Colon Carcinoma Metastatic in the Lung (tissue), 2 donors: ENCODE measurements around a stretch of chr1.

- PRO-cap, 2 experiments = no peak in any of the 2 experiments
Measured at GRCh38 chr1:230747725-230748681, 815 bp downstream of the CAPN9 start.

DNA sequence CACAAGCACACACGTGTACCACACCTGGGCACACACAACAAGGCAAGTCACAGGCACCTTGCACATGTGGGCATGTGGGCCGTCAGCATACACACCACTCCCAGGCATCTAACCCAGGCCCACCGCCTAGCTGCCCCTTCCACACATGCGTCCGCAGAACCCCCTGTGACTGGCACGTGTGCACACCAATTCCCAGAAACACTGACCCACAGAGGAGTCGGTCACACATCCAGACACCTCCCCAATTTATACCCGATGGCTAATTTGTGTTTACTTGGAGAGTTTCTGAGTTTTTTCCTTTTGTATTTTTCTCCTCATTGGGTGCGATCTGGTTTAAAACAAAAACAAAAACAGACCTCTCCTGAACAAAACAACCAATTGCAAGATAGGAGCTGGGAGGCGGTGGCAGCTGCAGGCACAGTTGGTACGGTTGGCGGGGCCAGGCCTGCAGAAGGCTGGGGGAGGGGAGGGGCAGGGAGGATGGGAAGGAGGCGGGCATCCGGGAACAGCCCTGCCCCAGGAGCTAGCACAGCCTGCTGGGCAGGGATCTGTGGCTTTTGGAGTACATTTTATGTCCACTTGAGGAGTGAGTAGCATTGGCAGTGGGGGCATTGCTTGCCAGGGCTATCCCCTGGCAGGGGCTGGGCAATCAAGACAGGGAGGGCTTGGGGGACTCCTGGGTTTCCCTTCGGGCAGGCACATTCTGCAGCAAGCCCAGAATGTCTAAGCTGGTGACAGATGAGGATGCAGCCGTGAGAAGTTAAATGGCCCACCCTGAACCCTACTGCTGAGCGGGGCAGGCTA is 5.1 kb downstream of the CAPN9 start:
- PRO-cap, 2 experiments = no peak in any of the 2 experiments

DNA sequence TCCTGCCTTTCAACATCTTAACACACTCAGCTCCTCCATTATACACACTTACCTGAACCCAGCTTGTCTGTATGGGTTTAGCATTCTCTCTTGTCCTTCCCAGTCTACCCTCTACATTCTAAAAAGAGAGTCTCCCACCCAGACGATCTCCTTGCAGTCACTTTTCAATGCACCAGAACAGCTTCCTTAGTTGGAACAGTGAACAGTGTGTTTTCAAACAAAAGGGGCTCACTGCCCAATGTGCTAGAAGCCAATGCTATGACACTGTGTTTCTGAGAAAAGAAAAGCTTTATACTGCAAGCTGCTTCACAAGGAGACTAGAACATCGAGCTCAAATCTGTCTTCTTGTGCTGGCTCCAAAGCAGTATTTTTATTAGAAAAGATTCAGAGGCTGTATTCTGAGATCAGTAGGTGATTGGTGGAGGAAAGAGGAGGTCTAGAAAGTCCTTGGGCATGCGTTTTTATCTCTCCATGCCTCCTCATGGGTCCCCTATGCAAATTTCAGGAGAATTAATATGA is 60.4 kb downstream of the C1orf198 start:
- PRO-cap, 2 experiments = no peak in any of the 2 experiments

- PRO-cap, 2 experiments = no peak in any of the 2 experiments
Measured at GRCh38 chr1:230824183-230824576, 44.1 kb downstream of the C1orf198 start.

GRCh38 chr1:230849329-230850282 is 18.7 kb downstream of the C1orf198 start:
- PRO-cap, 2 experiments = no peak in any of the 2 experiments

DNA sequence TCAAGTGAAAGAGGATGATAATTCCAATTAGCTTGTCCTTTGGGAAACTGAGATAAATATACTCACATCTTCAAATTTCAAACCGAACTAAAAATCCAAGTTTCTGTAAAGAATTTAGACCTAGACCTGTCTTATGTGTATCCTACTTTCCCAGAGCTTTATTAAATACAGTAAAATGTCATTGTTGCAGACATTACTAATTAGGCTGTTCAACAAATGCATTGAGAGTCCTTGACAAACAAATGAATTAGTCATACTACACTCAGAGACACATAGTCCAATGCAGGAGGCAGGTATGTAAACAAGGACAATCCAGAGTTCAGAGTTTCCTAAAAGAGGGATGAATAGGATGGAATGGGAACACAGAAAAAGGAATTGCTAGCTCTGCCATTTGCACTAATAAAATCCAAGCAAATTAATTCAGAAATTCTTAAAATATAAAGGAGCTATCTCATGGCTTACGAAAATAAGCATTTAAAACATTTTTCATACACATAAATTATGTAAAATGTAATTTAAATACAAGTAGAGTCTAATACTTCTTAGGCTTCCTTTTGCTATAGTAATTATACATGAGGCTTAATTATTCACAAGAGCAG is 1.6 kb upstream of the EGLN1 start:
- PRO-cap, 2 experiments = no peak in any of the 2 experiments

GRCh38 chr1:231529038-231529412 is 556 bp downstream of the TSNAX start:
- PRO-cap, 2 experiments = no peak in any of the 2 experiments

DNA sequence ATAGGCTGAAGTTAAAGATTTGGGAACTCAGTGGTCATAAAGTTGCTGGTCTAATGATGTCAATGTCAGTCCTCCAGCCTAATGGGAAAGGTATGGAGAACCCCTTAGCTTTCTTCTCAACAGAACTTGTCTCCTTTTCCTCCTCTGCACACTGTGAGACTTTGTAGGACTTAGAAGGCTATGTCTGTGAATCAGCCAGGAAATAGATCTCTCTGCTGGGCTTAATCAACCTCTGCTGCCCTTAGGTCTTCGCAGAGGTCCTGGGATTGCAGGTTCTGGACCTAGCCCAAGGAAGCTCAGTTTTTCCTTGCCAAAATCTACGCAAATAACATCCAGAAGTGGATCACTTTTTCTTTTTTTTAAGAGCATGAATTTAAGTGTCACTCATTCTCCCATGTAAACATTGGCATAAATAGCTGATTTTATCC is 24.9 kb upstream of the DISC1 start:
- PRO-cap, 2 experiments = no peak in any of the 2 experiments

DNA sequence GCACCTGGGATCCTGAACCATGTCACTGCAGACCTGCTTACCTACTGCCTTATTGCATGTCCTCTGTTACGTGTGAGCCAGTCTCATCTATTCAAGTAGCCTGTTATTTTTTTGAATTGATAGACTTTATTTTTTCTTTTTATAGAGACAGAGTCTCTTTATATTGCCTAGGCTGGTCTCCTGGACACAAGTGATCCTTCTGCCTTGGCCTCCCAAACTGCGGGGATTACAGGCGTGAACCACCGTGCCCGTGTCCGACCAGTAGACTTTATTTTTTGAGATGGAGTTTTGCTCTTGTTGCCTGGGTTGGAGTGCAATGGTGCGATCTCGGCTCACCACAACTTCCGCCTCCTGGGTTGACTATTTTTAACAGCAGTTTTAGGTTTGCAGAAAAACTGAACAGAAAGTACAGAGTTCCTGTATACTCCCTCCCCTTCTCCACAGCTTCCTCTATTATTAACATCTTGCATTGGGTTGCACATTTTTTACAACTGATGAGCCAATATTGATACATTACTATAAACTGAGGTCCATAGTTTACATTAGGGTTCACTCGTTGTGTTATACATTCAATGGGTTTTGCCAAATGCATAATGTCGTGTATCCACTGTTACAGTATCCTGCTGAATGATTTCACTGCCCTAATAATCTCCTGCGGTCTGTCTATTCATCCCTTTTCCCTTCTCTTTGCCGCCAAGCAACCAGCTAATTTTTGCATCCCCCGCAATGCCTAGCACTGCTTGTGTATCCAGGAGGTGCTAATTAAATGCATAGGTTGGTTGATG is 13.9 kb upstream of the DISC1 start:
- PRO-cap, 2 experiments = no peak in any of the 2 experiments

- PRO-cap, 2 experiments = no peak in any of the 2 experiments
Measured at GRCh38 chr1:231814243-231814809, 187.7 kb downstream of the DISC1 start.

DNA sequence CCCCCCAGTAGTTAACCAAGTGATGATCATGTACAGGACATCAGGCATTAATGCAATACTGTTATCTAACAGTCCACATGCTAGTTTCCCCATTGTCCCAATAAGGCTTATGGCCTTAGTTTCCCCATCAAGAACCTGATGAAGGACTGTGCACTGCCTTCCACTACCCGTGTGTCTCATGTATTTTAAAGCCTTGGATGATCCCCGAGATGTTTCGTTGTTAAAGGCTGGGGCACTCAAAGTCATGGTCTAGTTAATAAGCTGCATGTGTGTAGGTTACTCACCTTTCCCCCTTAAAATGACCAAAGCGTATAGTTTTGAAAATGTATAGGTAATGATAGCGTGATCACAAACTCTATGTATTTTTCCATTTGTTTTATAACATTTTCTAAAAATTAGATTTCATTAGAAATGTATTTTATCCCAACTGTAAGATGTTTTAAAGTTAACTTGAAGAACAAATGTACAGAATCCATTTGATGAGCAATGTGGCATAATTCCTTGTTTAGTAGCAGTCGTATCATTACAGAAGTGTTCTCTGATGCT is 195.0 kb downstream of the SIPA1L2 start:
- PRO-cap, 2 experiments = no peak in any of the 2 experiments

DNA sequence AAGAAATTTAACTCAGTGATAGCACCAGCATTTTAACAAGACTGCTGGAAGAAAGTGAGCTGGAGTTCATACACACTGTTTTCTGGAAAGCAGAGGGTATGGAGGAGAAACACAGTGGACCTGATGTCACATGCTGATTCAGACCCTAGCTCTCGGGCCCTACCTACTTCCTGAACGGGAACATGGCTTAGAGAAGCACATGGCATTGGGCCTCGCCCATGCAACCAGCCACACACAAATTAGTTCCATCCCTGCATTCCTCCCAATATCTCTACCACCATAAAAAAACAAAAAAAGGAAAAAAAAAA is 39.6 kb downstream of the SIPA1L2 start:
- PRO-cap, 2 experiments = no peak in any of the 2 experiments

DNA sequence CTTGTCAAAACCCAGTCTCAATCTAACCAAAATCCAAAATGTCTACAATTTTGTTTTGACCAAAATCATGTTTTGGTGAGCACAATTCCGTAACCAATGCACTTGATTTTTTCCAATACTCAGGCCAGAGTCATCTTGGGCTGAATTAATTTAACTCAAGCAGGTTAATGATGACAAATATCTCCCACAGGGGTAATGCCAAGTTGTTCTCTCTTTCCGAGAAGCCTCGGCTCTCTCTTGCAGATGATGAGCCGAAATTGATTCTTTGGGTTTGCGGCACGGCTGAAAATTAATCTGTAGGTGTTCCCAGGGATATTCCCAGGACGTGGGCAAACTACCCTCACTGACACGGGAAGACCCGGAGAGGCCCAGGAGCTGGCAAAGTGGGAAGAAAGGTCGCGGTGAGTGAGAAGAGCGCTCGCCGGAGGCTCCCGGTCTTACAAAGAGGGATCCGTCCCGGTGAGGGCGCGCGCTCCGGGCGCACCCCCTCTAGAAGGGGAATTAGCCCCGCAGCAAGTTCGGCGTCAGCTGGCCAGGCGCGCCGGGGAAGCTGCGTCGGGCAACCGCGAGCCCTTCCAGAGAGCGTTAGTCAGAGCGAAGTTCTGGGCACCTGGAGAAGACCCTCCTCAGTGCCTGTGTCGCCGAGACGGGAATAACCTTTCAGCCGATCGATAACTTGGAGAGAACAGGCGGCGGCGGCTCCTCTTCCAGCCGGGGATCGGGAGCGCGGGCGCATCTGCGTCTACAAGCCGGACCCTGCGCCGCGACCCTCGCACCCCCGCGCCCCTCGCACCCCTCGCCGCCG is 785 bp downstream of the SIPA1L2 start:
- PRO-cap, 2 experiments = peak in 2 of 2 experiments; most common plus-strand start position 392 of the sequence (in 1)

- PRO-cap, 2 experiments = no peak in any of the 2 experiments
Measured at GRCh38 chr1:232690645-232690988, 60.7 kb upstream of the SIPA1L2 start.

DNA sequence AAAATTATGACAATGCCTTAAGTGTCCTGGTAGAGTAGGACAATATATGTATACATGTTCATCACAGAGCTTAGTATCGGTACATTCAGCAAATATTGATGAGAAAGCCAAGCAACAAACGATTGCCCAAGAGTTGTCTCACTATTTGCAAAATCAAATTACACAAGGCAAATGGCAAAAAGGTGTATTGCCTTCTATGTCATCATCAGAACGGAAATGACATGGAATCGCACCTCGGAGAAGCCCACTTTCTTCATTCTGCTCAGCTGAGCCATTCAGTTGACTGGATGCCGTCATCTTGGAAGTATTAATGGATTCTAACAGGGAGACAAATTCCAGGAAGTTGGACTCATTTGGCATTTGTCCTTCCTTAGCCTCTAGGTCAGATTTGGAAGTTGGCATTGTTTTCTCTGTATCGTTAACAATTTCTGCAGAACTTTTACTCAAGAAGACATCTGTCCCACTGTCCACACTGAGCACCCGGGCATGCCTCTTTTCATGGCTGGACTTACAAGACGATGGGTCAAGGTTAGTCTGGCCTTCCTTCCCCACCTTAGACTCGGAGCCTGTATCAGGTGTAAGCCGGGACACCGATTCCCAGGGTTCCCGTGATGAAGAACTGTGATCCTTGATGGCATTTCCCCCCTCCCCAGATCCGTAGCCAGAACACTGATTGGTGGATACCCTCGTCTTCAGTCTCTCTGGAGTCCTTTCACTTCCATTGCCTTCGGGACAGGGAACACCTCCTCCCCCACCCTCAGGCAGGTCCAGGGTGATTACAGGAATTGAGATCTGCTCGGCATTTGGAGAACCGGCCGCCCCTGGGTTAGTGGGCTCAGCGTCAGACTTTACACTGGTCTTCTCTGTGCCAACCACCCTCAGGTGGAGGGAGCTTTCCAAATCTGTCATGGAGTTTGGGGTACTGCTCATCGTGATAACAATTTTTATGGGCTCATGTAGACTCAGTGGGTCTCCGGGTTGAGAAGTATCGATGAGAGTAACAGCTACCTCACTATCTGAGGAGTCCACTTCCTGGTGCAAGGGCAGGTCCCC is 37.4 kb downstream of the PCNX2 start:
- PRO-cap, 2 experiments = no peak in any of the 2 experiments

GRCh38 chr1:233281935-233282364 is 13.6 kb downstream of the PCNX2 start:
- PRO-cap, 2 experiments = no peak in any of the 2 experiments

DNA sequence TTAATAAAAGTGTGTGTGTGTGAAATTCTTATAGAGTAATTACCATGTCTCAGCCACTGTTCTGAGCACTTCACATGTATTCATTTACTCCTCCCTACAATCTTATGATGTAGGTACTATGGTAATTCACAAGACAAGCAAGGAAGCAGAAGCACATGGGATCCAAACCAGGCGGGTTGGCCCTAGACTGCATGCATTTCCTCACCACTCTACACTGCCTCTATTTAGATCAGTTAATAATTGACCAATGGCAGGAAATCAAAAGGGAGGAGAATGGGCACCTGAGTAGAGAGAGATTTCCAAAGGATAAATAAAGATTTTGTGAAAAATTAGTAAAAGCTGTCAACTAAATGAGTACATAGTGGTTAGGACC is 15.7 kb downstream of the MAP3K21 start:
- PRO-cap, 2 experiments = no peak in any of the 2 experiments

GRCh38 chr1:233490524-233491007 is 123.3 kb upstream of the KCNK1 start:
- PRO-cap, 2 experiments = no peak in any of the 2 experiments

- PRO-cap, 2 experiments = no peak in any of the 2 experiments
Measured at GRCh38 chr1:233635899-233636759, 22.2 kb downstream of the KCNK1 start.

DNA sequence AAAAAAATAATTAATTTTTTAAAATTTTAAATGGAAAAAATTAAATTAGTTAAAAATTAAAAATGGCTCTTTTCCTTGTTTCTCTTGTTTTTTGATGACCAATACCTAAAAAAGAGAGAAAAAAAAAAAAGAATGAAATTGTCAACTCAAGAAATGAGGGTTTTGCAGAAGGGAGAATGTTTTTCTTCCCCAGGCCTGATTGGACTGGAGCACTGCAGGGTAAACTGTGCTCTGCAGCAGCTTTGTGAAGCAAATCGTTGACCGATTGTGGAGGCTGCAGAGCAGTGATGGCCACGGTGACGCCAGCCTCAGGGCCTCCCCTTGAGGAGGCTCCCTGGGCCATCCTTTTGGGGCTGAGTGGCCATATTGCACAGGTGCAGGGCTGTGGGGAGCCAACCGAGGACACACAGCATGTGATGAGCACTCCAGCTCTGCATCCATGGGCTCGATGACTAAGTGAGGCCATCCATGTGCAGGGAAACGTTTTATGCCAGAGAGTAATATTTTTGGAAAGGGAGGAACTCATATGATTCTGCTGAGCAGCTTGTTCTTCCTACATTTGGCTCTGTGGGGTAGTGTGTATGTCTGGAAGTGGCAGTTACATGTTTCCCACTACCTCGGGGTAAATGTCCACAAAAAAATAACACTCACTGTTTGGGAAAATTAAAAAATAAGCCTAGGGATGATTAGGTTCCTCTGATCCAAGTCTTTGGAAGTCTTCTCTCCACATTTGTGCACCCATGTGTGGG is 24.6 kb downstream of the KCNK1 start:
- PRO-cap, 2 experiments = no peak in any of the 2 experiments